HL-60 (cell line): ENCODE measurements around a stretch of chr2.

GRCh38 chr2:95293551-95294070, 3.5 kb upstream of the KCNIP3 start:
- RRBS, result no CpG with 5 or more reads among the region's 10 CpGs

DNA sequence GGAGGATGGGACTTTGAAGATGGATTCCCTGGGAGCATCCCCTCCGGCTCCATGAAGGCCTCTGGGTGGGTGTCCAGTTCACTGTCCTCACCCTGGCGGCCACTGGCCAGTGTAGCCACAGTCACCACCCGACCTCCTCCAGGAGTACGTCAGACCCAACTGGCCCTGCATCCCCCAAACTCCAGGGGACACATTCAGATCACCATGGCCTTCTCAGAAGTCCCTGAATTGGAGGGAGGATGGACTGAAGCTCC, 23.3 kb downstream of the KCNIP3 start:
- RRBS, result no CpG with 5 or more reads among the region's 4 CpGs

DNA sequence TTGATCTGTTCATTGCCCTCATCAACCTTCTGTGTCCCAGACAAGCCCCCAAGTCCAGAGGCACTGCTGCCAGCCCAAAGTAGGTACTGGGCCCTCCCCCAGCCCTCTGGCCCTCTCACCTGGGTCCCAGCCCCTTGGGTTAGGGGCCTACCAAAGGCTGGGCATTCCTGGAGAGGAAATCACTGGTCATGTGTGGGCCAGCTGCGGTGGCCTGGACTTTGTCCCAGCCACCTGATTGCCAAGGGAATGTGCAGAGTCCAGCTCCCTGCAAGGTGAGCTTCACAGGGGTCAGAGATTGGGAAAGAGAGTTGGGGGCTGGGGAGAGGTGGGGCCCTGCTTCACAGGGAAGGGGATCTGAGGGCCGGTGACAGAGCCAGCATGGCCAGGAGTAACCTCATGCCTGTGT, 12.0 kb upstream of the FAHD2A start:
- RRBS, result no CpG with 5 or more reads among the region's 2 CpGs

DNA sequence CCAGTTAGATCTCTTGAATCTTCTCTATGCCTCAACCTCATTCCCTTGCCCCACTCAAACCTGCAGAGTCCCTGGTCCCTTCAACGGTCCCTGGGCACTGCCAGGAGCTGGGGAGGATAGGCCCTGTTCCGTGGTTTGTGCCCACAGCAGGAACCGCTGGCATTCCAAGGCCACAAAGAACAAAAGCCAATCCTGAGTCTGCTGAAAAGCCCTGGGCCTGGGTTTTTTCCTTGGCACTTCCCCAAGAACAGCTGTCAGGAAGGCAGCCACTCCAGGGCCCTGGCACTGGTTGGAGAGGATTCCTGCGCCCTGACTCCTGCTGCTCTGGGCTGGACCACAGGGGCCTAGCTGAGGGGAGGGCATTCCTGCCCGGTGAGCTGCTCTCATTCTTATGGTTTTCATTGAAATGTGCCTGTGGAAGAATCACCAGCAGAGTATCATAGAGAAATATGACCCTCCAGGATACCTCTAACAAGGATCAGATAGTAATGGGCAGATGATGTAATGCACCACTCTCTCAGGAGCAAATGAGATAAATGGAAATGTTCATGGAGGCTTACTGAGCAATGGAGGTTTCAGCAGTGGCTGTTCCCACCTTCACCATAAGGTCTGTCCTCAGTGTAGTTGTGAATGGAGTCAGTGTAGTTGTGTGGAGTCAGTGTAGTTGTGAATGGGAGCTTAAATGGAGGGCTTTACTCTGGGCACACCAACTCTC, 32.0 kb downstream of the FAHD2A start:
- RRBS, result no CpG with 5 or more reads among the region's 5 CpGs

DNA sequence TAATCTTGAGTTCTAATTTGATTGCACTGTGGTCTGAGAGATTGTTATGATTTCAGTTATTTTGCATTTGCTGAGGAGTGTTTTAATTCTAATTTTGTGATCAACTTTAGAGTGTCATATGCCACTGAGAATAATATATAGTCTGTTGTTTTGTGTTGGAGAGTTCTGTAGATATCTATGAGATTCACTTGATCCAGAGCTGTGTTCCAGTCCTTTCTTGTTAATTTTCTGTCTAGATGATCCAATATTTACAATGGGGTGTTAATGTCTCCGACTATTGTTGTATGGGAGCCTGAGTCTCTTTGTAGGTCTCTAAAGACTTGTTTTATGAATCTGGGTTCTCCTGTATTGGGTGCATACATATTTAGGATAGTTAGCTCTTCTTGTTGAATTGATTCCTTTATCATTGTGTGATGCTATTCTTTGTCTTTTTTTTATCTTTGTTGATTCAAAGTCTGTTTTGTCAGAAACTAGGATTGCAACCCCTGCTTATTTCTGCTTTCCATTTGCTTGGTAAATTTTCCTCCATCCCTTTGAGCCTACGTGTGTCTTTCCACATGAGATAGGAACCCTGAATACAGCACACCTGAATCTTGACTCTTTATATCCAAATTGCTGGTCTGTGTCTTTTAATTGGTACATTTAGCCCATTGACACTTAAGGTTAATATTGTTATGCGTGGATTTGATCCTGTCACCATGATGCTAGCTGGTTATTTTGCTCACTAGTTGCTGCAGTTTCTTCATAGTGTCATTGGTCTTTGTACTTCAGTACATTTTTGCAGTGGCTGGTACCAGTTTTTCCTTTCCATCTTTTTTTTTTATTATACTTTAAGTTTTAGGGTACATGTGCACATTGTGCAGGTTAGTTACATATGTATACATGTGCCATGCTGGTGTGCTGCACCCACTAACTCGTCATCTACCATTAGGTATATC, 171.1 kb downstream of the ANKRD36C start:
- RRBS, result no CpG with 5 or more reads among the region's 4 CpGs

DNA sequence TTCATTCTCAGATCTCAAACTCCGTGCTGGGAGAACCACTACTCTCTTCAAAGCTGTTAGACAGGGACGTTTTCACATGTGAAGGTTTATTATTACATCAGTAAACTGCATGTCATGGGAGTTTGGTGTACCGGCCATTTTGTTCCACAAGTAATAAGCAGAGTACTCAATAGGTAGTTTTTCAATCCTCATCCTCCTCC, 10.1 kb upstream of the ANKRD36C start:
- RRBS, result 100% methylated on average over 1 of the region's 3 CpGs

DNA sequence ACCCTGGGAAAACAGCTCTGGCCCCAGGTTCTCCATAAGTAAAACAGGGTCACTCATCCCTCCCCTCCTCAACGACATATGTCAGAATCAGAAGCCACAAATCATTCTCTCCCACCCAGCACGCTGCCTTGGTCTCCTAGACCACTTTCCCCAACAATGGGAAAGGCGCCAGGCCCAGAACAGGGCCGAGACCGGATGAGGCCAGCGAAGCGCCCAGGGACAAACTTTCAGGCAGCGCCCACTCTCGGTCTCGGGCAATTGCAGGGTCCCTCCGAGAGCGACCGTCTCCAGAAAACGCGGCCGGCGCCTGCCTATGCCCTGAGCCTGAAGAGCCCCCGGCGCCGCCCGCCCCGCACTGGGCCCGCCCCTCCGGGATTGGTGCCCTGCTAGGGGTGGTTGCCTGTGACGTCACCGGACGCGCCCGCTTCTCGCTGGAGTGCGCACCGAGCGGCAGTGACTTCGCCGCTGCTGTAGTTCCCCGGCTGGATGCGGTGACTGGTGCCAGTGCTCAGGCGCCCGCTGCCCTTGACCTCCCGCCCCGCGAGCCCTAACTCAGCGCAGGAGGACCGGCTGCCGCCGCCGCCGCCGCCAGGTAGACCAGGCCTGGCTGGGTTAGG, 18.6 kb upstream of the ANKRD36C start:
- RRBS, result under 1% methylated on average over 13 of the region's 49 CpGs

GRCh38 chr2:96148300-96149324, 3.4 kb upstream of the DUSP2 start:
- RRBS, result no CpG with 5 or more reads among the region's 35 CpGs

- RRBS, result no CpG with 5 or more reads among the region's 4 CpGs
These were observed 16.5 kb upstream of the DUSP2 start for GRCh38 chr2:96161753-96162225.

DNA sequence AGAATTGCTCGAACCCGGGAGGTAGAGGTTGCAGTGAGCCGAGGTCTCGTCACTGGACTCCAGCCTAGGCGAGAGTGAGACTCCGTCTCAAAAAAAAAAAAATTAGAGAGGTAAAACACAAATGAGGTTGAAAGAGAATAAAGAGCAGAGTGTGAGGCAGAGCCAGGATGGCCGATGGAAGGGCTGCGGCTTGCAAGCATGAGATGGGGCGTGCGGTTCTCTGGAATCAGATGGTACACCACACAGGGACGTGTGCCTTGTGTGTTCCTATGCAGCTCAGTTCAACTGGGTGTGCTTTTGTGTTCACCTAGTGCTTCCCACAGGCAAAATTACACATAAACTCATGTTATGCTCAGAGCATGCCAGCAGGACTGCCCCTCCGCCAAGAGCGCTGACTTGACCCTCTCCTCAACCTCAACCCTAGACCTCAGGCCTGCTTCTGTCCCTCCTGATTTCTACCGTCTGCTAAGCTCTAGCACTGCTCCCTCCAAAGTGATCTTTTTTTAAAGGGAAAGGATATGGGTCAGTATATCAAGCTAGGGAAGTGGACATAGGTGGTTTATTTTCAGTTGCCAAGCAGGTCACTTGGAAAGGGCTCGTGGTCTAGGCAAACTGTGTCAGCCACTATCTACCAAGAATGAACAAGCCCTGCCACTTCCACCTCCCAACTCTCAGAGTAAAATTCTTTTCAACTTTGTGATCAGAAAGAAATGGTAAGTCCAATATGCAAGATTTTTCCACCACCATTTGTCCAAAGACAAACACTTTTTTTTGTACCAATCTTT, 24.3 kb downstream of the STARD7 start:
- RRBS, result no CpG with 5 or more reads among the region's 15 CpGs

DNA sequence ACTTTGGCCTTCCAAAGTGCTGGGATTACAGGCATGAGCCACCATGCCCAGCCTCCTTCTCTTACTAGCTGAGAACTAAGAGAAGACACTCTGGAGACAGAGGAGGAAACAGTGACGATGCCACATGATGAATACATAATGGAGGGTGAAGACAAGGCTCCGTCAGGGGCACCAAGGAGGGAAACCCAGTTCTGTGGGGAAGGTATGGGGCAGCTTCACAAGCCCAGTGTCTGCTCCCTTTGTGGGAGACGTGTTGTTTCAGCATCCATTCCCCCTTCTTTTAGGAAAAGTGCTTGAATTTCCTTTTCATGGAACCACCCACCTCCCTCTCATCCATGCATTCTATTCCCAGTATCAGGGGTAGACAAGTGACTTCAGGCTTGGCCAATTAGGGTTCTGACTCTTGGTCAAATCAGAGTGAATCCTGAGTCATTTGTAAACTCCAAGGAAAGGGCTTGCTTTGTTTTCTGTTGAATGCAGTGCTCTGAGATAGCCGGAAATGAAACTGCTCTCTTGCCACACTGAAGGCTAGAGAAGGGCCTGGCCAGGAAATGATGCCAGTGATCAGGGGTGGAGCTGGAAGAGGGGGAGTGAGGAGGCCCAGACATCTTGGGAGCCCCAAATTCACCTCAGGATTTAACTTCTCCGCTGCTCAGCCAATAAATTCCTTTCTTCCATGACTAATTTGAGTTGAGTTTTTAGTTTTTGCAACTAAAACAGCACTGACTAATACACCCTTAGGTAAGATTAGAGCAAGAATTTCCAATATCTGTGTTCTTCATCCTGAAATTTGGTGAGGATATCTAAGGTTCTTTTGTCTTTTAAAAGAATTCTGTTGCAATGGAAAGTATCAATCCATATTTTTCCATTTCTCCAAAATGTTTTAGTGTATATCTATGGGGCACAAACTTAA, 23.6 kb downstream of the TMEM127 start:
- RRBS, result no CpG with 5 or more reads among the region's 5 CpGs

DNA sequence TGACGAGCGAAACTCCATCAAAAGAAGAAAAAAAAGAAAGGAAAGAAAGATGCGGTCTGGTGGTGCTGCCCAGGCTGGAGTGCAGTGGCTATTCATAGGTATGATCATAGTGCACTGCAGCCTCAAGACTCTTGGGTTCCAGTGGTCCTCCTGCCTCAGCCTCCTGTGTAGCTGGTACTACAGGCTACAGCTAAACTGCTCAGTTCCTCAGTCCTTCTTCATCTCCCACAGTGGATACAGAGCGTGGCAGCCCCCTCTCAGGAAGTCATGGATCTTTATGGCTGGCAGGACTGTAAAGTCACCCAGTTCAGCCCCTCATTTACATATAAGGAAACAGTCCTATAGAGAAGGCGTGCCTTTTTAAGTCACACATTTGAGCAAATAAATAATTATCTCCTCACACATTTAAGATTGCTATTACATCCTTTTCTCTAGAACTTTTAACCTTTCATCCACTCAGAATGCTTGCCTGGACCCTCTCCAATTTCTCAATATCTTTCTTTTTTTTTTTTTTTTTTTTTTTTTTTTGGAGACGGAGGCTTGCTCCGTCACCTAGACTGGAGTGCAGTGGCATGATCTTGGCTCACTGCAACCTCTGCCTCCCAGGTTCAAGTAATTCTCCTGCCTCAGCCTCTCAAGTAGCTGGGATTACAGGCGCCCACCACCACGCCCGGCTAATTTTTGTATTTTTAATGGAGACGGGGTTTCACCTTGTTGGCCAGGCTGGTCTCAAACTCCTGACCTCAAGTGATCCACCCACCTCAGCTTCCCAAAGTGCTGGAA, 20.9 kb downstream of the TMEM127 start:
- RRBS, result no CpG with 5 or more reads among the region's 11 CpGs

DNA sequence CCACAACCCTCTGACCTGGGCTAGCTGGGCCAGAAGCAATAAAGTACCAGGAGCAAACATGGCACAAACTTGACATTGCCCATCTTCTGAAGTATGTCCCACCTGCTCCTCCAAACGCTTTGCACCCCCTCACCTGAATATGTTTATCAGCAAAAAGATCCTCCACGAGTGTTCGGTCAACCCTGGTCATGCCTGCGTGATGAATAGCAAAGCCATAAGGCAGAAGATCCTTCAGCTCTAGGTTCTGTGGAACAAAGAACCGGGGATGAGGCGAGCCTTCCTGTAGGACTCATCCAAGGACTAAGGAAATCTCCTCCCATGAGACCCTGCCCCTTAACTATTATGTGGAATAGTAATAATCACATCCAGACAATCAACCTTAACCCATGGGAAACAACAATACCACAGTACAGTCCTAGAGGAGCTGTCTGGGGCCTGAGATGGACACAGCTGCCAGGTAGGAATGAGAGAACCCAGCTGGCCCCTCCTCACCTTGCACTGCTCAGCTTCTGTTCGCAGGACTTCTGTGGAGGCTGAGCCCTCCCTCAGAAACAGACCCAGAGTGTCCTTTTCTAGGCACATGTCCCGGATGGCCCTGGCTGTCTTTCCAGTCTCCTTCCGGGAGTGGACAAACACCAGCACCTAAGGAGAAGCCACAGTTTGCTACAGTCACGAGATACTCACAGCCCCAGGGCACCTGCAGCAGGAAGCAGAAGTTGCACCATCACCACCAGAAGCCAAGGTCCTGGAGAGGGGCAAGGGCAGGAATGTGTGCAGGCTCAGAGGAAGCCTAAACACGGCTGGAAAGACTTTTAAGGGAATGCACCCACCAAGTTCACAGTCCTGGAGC, 13.9 kb downstream of the SNRNP200 start:
- RRBS, result no CpG with 5 or more reads among the region's 11 CpGs

- RRBS, result no CpG with 5 or more reads among the region's 7 CpGs
These were observed 3.9 kb downstream of the SNRNP200 start for GRCh38 chr2:96301425-96301787.

DNA sequence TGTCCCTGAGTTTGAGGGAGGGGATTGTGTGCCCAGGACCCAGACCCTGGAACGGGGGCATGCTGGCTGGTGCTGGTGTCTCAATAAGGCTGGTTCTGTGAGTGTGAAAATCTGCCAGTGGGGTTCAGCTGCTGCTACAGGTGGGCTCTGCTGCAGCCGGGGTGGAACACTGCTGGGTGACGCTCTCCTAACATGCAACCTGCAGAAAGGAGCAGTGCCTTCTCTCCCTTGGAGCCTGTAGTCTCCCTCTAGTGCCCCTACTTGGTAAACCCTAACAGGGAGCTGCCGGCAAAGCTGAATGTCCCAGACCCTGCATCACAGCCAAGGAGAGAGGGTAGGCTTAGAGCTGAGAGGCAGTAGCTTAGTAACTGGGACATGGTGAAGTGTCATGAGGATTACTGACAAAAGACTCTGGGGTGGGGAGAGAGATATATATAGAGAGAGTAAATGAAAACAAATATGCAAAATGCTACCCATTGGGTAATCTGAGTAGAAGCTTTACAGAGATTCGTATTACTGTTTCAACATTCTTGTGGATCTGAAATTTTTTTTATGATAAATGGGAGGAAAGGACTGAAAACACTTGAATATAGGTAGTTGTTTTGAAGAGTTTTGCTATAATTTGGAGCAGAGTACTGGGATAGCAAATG, 9.9 kb downstream of the NCAPH start:
- RRBS, result no CpG with 5 or more reads among the region's 5 CpGs

DNA sequence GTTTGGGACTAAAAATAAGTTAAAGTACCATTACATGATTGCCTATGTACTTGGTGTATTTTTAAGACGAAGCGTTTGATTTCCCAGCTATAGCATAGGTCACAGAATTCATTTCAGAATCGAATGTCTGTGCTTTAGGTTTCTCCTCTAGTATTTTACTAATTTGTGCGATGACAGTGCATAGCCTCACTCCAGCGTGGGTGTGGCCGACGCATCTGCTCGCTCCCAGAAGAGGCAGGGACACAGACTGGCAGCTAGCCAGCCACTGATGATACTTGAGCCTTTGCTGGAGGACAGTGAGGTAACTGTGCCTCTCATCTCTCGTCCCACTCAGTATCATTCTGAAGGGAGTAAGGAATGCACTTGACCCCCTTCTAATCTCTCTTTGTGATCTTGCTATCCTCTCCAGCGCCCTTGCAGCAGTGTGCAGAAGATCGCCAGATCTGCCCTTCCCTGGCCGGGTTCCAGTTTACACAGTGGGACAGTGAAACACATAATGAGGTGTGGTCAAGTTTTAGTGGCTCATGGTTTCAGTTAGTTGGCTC, 17.4 kb downstream of the NCAPH start:
- RRBS, result no CpG with 5 or more reads among the region's 12 CpGs

DNA sequence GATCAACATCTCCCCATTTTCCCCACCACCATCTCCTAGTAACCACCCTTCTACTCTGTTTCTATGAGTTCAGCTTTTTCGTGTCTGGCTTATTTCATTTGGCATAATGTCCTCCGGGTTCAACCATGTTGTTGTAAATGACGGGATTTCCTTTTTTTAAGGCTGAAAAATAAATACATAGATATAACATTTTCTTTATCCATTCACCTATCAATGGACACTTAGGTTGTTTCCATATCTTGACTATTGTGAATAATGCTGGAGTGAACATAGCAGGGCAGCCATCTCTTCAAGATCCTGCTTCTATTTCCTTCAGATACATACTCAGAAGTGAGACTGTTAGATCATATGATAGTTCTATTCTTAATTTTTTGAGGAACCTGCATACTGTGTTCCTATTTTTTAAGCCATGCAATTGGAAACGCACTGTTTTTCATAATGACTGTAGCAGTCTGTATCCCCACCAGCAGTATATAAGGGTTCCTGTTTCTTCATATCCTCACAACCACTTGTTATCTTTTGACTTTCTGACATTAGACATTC, 15.6 kb downstream of the NEURL3 start:
- RRBS, result no CpG with 5 or more reads among the region's 4 CpGs

GRCh38 chr2:96527985-96529295, 8.1 kb upstream of the ARID5A start:
- RRBS, result no CpG with 5 or more reads among the region's 20 CpGs

- RRBS, result no CpG with 5 or more reads among the region's 8 CpGs
These were observed 15.8 kb downstream of the ARID5A start for GRCh38 chr2:96552370-96552704.

- RRBS, result no CpG with 5 or more reads among the region's 6 CpGs
These were observed 15.3 kb downstream of the KANSL3 start for GRCh38 chr2:96622468-96623473.